Placental epithelial cell (primary cell): ENCODE measurements around the genes ERFL, TMEM145 and CNFN.

DNA sequence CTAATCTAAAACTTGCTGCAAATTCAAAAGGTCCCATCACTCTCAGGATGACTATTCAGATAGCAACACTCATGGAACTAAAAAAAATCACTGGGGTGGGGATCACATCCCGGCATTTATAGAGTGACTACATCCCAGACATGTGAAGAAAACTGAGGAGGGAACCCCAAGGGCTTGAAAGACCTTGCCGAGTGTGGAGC lies 35.1 kb downstream of the ERICH4 start:
- CAGE, long polyA plus RNA: no peak

GRCh38 chr19:41480203-41480831 lies 37.4 kb downstream of the ERICH4 start:
- CAGE, long polyA plus RNA: no peak

DNA sequence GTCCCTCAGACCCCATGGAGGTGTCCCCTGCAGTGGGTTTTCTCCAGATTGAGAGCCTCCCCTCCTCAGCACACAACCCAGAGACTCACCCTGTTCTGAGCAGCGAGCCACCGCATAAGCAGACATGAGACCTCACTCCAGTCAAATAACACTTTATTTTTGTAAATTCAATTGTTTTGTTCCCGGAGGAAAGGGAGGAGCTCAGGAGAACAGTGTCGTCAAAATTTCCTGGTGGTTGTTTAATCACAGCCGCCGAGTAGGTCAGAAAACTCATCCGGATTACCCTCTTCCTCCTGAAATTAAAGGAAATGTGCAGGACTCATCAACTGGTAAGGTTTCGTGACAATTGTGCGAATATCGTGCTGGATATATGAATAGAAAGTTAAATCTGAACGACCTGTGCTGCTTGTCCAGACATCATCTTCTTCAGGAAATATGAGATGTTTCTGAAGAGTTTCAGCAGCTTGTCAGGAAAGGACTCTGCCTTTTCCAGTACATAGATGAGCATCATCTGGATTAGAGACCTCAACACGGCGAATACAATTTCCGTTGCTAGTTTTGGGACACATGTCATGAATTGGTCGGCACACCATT lies 57.6 kb downstream of the ERICH4 start:
- CAGE, long polyA plus RNA: no peak

GRCh38 chr19:41530682-41531416 lies 45.1 kb upstream of the CEACAM21 start:
- CAGE, long polyA plus RNA: no peak

DNA sequence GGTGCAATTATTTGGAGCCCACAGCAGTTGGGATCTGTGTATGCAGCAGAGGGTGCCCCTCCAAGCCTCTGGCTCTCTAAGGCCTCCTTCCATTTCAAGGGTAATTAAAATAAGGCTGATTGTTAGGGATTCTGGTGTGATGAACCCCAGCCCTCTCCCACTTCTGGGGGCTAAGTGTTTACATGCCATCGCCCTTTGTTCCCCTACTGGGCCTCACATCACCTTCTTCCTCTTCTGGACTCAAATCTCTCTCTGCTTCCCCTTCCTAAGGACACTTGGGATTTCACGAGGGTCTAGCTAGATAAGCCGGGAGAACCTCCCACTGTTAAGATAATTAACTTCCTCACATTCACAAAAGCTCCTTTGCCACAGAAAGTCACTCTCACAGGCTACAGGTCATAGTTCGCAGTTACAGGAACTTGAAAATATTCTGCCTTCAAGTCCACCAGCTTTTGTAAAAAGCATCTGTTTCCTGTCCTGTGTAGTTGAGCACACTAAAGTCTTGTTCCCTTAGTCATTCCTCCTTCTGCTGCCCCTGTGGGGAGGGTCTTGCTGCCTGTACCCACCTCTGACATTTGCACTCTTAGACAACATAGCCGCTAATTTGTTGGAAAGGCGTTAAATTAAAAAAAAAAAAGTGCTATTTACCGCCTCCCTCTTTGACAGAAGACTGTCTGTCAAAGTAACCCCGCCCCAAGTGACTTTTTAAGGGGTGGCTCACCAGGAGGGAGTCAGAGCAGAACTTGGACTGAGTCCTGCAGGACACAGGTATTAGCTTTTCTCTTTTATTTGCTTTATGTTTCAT lies 27.0 kb upstream of the CEACAM21 start:
- CAGE, long polyA plus RNA: no peak

GRCh38 chr19:41745916-41746189 lies 9.5 kb upstream of the CEACAM6 start:
- CAGE, long polyA plus RNA: no peak

GRCh38 chr19:41774131-41775060 lies 19.1 kb downstream of the CEACAM6 start:
- CAGE, long polyA plus RNA: no peak

DNA sequence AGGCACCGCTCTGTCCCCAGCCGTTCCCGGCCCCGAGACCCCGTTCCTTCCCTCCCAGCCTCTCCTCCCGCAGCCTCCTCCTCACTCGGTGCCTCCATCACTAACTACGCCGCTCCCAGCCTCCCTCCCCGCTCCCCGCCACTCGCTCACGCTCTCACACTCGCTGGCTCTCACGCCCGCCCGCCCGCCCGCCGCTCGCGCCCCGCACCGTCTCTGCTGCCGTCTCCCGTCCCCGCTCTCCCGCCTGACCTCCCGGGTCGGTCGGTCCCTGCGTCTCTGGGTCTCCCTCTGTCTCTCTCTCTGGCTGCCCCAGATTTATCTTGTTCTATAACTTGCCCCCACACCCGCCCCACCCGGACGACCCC lies 15.2 kb downstream of the ERFL start:
- CAGE, long polyA plus RNA: no peak

DNA sequence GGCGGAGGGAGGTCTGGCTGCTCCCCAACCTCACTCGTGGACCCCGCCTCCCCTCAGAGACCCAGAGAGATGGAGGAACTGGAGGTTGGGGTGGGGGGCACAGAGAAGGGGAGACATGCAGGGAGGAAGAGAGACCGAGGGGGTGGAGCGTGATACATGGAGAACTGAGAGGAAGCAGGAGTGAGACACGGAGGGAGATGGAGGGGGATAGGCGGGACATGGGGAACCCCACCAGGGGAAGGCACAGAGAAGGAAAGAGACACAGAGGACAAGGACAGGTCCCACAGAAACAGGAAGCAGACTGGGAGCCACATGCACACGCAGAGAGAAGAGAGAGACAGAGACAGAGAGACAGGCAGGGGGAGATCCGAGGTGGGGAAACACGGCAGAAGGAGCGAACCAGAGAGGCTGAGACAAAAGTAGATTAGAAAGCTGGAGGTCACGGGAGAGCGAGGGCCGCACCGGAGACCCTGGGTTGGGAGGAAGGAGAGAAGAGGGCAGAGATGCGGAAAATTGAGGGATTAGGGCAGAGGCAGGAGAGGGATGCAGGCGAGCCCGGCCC lies 7.0 kb downstream of the ERFL start:
- CAGE, long polyA plus RNA: no peak

DNA sequence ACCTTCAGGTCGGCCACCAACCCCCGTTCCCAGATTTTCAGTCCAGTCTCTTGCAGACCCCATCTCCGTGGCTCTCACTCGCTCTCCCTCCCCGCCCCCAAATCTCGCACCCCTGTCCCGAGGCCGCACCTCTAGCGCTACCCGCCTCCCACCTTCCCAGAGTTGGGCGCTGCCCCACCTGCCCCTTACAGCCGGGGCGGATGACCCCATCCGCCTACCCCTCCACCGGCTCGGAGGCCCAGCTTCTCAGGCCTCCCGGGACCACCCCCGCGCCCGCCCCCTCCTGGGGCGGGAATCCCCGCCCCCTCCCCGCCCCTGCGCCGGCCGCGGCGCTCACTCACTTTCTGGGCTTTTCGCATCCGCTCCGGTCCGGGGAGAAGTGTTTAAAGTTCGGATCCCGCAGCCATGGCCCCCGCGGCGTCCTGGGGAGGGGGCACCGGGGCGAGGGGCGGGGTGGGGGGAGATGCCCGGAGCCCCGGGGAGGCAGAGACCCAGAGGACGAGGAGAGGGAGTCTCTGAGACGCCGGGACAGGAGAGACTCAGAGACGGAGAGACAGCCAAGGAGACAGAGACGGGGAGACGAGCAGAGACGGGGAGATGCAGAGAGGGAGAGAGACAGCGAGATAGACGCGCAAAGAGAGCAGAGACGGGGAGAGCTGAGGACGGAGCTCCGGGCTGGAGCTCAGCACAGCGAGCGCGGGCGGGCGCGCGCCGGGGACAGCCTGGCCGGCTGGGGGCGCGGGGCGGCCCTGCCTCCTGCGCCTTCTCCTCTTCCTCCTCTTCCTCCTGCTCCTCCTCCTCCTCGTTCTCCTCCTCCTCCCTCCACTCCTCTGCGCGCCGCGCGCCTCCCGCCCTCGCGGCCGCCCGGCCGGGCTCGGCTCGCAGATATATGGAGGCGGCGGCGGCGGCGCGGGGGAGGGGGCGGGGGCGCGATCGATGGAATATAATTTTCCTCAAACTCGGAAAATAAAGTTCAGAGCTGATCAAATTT lies at the start of gene ERFL:
Gene ERFL (minus strand): TSS at position 751 of the 991 bp plus-strand sequence.
- CAGE, long polyA plus RNA: no peak

DNA sequence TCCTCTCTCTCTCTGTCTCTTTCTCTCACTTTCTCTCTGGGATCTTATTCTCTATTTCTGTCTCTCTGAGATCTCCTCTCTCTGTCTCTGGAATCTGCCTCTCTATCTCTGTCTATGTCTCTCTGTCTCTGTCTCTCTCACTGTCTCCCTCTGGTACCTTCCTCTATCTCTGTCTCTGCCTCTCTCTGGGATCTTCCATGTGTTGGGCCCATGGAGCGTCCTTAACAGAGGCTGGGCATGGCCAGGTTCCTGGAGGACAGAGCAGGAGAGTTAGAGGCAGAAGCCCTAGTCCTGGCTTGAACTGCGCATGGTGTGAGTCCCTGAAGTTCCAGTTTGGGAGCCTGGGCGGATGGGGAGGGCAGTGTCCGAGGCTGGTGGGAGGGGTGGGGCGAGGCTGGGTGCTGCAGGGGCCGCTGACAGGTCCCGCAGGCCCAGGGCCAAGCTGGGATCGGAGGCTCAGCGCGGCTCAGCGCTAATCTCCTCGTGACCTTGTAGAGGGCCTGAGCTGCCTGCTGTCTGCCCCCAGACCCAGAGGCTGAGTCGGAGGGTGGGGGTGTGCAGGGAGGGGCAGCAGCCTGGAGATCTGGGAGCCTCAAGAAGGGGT lies 3.2 kb downstream of the ATP1A3 start:
- CAGE, long polyA plus RNA: no peak

GRCh38 chr19:41995967-41996893 lies 2.2 kb upstream of the ATP1A3 start:
- CAGE, long polyA plus RNA: no peak

GRCh38 chr19:42083415-42083948 lies 7.5 kb downstream of the ZNF574 start:
- CAGE, long polyA plus RNA: no peak

- CAGE, long polyA plus RNA: no peak
Observed at GRCh38 chr19:42252589-42252773, 2.4 kb downstream of the ERF start.

DNA sequence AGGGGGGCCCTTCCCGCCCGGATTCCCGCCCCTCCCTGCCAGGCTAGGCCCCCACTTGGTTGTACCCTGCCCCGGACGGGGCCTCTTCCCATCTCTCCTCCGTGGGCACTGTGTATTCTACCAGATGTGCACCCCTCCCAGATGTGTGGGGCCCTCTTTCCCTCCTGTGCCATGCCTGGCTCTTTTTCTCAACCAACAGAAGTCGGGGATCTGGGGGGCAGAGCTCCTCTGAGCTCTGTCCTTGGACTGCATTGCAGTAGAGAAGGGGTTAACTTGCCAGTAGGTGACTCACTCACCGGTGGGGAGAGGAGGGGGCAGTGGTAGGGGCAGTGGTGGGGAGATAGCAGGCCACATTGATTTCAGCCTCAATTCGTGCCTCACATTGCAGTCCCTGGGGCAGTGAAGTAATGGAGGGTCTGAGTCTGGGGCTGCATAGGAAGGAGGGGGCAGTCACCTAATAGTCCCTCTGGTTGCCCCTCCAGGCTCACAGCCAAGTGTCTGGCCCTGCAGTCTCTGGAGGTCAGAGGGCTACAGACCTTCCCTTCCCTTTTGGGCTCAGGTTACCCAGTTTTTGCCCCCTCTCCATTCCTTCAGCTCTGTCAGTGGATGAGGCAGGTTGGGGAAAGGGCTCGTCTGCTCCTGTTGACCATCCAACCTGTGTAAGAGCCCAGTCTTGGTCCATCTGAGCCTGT lies 12.8 kb downstream of the CIC start:
- CAGE, long polyA plus RNA: no peak

DNA sequence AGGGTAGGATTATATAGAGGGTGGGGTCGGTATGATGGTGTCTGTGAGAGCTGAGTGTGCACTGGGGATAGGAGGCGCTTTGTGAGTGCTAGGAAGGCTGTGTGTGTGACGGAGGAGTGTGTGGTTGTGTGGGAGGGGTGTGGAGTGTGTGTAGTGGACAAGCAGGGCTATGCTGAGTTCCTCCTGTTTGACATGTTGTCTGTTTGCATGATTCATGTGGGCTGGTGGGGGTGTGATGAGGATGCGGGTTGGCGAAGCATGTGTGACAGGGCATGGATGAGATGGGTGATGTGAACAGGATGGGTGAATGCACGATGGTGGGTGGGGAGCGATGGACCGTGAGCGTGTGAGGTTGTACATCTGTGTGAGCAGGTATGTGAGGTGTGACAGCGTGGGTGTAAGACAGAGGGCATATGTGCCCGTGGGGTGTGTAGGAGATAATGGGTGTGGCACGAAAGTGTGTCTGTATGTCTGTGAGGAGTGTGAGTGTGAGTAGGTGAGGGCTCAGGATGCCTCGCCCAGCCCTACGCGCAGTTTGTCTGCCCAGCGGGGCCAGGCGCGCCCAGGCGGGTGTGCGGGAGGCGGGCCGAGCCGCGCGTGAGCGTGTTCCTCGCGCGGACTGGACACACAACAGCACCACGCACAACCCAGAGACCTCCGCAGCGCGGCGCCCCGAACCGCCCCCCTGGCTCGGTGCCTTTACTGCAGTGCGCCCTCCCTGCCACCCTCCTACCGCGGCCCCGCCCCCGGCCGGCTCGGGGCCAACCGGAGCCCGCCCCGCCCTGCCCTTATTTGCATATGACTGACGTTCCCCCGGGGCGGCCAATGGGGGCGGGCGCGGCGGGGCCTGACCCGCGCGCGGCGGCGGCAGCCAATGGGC lies 14.3 kb downstream of the CIC start:
- CAGE, long polyA plus RNA: no peak

- CAGE, long polyA plus RNA: no peak
Observed at GRCh38 chr19:42313020-42314058, at the start of gene TMEM145. Gene TMEM145, plus strand, starts transcription at chr19:42313309.

DNA sequence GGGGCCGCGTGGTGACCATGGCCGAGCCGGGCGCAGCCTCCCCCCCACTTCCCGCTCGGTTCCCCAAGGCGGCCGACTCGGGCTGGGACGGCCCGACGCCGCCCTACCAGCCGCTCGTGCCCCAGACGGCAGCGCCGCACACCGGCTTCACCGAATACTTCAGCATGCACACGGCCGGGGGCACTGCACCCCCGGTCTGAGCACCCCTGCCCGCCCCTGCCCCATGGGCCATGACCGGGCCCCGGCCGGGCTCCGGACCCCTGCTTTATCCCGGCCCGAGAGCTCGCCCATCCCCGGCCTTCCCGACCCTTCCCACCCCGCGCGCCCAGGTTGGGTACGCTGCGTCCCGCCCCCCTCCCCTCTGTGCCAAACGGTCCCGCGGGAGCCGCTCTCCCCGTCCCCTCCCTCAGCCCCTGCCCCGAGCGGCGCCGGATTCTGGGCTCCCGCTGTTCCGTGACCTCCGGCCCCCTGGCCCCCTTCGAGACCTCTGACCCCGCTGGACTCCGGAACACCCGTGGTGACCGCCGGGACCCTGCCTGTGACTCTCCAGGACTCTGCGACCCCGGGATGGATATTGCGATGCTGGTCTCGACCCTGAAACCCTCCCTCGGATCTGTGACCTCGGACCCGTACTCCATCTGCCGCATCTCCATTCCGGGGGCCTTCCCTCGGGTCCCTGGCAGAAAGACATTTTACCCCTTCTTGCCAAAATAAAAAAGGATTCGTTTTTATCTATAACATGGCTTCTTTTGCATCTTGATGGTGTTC lies 924 bp upstream of the MEGF8 start:
- CAGE, long polyA plus RNA: no peak

GRCh38 chr19:42386836-42387729 lies 3.0 kb downstream of the CNFN start:
- CAGE, long polyA plus RNA: no peak

DNA sequence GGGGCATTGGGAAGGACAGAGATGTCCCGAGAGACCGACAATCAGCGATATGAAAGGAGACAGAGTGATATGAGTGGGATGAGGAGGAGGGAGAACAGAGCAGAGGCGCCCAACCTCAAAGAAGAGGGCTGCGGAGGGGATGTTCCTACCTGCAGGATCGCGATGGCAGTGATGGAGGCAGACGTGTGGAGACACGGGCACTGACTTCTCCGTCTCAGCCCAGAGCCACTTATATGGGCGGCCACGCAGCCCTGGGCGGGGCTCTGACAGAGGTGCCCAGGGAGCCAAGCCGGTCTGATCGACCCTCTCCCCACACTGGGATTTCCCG lies at the start of gene CNFN:
Gene CNFN (minus strand): TSS at position 207 of the 328 bp plus-strand sequence.
- CAGE, long polyA plus RNA: no peak